Bronchus fibroblast of lung (primary cell): ENCODE measurements around a stretch of chr17.

DNA sequence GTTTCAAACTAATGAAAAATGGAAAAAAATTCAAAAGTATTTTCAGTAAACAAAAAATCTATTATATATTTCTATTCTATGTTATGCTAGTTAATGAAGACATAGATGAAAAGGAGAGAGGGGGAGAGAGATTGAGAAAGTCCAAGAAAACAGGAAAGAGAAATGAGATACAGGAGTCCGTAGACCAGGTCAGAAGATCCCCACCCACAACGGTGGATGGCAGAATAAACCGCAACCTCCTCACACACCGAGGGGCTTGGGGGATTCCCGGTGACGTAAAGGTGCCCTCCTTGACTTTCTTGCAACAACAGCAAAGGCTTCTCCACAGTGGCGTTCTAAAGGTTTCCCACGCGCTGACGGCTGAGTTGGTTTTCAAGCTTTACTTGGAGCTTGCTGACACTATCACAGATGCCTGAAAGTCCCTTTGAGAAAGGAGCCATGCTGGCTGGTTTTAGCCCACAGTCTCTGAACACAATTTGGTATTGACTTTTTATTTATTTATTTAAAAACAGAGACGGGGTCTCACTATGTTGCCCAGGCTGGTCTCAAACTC lies 33.3 kb upstream of the SEC14L1 start:
- RAMPAGE, long total RNA: no peak

- RAMPAGE, long total RNA: no peak
Observed at GRCh38 chr17:77120505-77121445, 20.0 kb upstream of the SEC14L1 start.

DNA sequence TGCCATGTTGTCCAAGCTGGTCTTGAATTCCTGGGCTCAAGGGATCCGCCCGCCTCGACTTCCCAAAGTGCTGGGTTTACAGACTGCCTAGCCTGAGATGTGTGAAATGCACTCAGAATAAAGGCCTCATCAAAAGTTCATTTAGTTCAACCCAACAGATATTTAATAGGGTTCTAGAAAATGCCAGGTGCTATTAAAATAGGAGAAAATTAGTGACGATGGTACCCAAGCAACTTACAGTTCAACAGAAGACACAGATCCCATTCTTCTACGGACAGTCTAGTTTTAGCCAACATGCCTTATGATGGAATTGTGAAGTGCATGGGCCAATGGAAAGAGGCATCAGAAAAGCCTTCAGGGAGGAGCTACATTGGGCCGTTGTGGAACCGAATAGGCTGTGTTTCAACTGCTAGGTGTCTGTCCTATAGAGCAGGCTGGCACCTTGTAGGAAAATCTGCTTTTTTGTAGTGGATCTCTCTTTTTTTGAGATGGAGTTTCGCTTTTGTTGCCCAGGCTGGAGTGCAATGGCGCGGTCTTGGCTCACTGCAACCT lies 9.9 kb upstream of the SEC14L1 start:
- RAMPAGE, long total RNA: no peak

DNA sequence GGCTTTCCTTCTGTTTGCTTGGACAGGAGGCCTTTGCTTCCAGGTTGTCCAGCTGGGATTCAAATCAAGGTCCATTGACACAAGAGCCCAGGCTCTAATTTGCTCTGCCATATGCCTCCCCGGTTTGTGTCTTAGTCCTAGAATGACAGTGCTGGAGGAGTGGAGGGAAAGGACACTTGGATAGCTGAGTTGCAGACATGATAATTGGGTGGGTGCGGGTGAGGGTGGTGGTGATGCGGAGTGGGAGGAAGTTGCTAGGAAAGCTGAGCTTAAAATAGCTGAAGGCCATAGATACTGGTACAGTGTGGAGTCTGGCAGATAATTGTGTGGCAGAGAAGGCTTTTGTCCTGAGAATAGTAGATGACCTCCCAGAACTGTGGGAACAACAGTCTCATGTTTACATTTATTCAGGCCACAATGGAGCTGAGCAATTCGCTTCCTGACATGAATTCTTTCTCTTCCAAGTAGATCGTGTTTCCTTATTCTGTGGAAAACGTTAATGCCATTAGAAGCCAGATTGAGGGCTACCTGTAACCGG lies 23.8 kb downstream of the SEC14L1 start:
- RAMPAGE, long total RNA: no peak

GRCh38 chr17:77175541-77175866 lies 34.7 kb downstream of the SEC14L1 start:
- RAMPAGE, long total RNA: no peak

GRCh38 chr17:77200352-77200710 lies 59.6 kb downstream of the SEC14L1 start:
- RAMPAGE, long total RNA: no peak

GRCh38 chr17:77209073-77209850 lies 68.5 kb downstream of the SEC14L1 start:
- RAMPAGE, long total RNA: no peak

DNA sequence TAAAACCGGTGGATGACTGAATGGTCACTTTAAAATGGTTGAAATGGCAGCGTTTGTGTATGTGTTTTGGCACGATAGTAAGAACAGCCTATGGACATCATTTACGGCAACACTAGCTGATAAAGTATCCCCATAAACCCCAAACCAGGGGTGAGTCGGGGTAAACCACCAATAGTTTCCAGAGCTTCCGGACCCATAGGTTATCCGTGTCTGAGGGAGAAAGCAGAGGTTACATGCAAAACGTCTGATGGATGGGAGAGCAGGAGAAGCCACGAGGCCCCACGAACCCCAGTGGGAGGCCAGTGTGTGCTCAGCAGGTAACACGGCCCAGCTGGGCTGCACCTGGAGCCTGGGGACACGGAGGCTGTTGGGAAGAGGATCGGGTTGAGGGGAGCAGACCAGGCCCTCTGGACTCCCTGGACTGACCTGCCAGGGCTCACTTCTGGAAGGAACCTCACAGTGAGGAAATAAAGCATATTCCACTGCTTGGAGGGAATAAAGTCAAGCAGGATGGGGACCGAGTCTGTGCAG lies 62.5 kb upstream of the SEPTIN9 start:
- RAMPAGE, long total RNA: no peak

- RAMPAGE, long total RNA: no peak
Observed at GRCh38 chr17:77255329-77255923, 25.9 kb upstream of the SEPTIN9 start.

DNA sequence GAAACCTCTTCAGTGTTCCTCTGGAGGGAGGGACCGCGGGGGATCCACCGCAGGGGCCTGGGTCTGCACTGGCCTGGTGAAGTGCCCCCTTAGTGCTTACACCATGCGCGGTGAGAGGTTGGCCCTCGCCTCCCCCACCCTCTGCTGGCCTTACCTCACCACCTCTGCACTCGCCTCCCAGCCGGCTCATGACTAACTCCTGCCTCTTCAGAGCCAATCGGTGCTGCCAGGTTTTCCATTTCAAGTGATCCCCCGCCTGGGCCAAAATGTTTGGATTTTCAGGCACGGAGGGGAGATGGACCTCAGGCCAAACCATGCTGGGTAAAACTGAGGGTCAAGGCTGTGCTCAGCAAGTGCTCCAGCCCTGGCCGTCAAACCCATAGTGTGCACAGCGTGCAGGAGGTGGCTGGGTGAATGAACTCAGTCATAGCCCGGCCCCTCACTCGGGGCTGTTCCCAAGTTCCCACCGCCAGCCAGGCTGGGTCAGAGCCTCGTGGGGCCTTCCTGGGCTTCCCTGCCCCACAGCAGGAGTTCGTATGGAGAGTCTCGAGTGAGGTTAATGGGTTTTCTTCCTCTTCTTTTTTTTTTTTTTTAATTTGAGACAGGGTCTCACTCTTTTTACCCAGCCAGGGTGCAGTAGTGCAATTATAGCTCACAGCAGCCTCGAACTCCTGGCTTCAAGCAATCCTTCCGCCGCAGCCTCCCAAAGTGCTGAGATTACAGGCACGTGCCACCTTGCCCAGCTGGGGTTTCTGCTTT lies 35.0 kb downstream of the SEPTIN9 start:
- RAMPAGE, long total RNA: no peak

- RAMPAGE, long total RNA: no peak
Observed at GRCh38 chr17:77318728-77319309, 37.5 kb downstream of the SEPTIN9 start.

GRCh38 chr17:77324264-77324520 lies 42.9 kb downstream of the SEPTIN9 start:
- RAMPAGE, long total RNA: no peak

- RAMPAGE, long total RNA: no peak
Observed at GRCh38 chr17:77385721-77386820, 104.8 kb downstream of the SEPTIN9 start.

- RAMPAGE, long total RNA: no peak
Observed at GRCh38 chr17:77391610-77392311, 110.5 kb downstream of the SEPTIN9 start.

DNA sequence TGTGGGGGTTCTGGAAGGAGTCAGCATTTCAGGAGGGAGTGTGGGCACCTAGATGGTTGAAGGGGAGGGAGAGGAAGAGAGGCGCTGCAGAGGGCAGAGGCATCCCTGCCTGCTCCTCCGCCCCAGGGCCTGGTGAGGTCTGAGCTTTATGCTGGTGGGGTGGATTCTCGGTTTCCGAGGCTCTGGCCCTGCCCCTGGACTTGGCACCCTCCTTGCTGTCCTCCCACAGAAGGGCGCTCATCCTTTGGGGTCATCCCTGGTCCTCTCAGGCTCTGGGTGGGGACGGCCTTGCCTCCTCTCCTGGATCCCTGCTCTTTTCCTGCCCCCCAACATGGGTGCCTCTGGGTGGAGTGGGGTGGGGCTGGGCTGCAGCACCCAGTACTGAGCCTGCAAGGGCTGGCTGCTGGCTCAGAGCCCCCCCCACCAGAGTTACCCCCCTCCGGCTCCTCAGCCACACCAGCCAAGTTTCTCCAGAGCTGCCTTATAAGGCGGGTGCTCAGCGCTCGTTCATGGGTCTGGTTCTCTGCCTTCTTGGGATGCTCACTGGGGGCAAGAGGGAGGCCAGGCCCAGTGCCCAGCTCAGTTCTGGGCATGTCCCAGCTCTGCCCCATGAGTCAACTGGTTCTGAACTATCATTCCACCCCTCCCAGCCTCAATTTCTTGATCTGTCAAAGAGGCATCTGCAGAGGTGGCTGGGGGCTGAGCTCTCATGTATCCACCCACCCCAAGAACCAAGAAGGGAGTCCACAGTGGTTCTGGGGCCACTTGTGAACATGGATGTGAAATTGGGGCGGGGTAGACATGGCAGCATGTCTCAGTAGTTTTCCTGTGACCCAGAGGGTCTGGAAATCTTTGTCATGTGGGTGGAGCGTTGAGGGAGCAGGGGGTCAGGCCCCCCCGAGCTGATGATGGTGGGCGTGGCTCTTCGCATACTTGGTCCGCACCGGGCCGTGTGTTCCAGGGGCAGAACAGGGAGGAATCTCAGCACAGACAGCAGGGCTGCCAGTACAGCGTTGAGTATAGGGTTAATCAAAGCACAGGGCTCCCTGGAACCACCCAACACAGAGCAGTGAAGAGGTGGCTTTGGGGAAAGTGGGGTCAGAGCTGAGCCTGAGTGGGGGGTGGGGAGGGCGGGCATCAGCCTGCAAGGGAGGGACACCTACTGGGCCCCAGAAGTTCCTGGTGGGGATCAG lies 126.7 kb downstream of the SEPTIN9 start:
- RAMPAGE, long total RNA: no peak

- RAMPAGE, long total RNA: no peak
Observed at GRCh38 chr17:77461217-77461857, 180.0 kb downstream of the SEPTIN9 start.

DNA sequence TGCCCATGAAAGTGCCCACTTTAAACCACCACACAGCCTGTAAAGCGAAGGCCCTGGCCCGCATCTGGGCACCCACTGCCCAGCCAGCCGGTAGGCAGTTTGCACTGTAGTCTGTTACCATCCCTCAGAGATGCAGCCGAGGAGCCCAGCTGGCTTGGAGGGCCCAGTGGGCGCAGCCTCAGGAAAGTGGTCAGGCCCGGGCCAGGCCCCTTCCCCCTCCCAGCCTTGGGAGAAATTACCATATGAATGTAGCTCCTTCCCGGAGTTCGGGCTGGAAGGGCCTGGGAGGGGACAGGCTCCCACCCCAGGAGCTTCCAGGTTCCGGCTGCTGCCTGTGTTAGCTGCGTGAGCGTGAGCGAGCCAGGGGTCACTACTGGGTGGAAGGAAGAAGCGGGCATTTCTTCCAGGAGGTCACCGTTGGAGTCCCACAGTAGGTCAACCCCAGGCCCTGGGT lies 184.9 kb downstream of the SEPTIN9 start:
- RAMPAGE, long total RNA: no peak

GRCh38 chr17:77523635-77523960 lies 242.3 kb downstream of the SEPTIN9 start:
- RAMPAGE, long total RNA: no peak

DNA sequence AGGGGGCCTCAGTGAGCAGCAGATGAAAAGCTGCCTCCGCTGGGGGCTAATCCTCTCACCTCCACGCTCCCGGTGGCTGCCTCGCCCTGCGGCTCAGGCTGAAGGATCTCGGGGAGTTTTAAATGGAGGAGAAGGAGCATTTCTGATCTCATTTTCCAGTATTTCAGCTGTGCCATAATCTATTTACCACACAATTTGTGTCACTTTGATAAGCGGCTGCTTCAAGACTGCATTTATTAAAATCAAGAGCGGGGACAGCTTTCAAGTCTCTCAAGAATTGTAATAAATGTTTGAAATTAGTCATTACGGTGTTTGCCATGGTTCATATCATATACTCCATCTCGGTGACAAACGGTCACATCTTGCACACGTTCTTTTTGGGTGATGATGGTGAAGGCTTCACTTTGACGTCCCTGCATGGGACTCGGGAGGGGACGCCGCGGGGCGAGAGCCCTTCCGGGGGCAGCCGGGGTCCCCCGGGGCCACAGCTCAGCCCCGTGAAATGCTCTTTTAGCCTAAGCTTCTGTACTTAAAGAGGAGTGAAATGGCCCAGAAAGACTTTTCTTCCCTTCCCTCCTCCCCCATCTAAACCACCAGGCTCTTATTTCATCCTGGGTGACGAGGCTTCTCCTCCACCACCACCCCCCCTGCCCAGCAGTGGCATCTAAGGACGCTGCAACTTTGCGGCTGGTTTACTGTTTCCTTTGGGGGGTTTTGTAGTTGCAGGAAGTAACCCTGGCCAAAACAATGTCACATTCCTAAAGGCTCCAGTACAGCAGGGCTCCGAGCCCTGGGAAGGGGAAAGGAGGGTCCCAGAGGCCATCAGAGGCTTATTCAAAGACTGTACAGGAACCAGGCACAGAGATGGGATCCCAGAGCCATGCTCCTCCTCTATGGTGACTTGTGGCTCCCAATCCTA lies 313.1 kb upstream of the TNRC6C start:
- RAMPAGE, long total RNA: no peak

- RAMPAGE, long total RNA: no peak
Observed at GRCh38 chr17:77783811-77784538, 174.5 kb upstream of the TNRC6C start.